RPMI7951 (cell line): ENCODE measurements around a stretch of chr11.

GRCh38 chr11:44919138-44919799, 31.4 kb downstream of the TP53I11 start:
- RAMPAGE, long total RNA: no peak

DNA sequence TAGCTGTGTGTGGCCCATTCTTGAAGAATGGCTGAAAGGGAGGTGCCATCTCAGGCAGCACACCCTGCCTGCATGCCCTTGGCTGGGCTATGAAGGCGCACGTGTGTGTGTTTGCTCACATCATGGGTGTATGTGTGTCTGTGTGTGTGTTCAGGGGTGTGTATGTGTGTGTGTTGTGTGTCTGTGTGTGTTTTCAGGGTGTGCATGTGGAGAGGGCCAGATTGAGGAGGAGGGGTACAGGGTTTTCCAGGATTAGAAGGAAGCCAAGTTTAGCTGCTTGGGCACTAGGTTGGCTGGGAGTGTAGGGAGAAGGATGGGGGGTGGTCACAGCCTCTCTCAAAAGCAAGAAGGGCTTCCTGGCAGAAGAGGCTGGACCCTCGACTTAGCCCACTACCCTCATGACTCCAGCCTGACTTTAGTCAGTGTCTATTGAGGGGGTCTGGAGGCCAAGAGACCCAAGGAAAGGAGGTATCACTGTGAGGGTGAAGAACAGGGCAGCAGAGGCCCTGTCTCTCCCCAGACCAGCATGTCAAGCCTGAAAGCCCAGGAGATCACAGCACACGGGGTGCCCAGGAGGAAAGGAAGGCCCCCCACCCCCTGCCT, 16.4 kb downstream of the TP53I11 start:
- RAMPAGE, long total RNA: no peak

GRCh38 chr11:44945787-44946989, 4.5 kb downstream of the TP53I11 start:
- RAMPAGE, long total RNA: no peak

- RAMPAGE, long total RNA: no peak
Measured at GRCh38 chr11:44979555-44980357, 29.1 kb upstream of the TP53I11 start.

DNA sequence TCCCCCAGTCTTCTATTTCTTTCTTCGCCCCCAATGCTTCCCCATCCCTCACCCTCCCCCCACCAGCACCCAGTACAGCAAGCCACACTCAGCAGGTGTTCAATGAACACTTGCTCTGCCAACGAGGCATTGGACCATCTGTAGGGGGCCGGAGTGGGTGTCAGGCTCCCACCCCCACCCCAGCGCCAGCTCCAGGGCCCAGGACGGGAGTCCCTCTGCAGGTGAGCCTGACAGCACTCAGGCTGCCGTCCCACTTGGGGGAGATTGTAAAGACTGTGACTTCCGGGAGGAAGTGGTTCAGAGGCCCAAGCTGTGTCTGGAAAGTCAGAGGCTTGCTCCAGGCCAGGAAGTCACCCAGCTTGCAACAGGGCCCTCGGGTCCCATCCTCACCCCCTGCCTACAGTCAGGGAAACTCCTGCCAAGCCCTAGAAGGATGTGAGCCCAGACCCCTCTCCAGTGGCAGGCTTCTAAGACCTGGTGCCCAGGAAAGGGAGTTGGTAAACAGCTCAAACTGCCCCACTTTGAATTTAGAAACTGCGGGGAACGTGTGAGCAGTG, 66.3 kb upstream of the PRDM11 start:
- RAMPAGE, long total RNA: no peak

DNA sequence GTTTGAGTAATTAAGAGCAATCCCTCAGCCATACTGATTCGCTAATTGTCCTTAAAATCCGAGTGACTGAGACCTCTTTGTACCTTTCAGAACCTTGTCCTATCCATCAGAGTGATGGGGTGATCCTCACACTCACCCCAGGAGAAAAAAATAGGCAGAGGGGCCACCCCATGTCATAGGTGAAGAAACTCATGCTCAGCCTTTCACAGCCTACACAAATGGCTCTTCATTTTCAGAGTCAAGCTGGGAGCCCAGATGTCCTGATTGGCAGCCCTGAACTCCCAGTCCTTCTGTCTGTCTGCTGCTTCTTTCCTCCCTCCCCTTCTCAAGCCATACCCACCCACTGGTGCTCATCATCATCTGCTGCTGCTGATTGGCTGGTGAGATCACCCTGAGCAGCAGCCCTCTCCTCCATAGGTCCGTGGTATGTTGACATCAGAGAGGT, 46.2 kb upstream of the PRDM11 start:
- RAMPAGE, long total RNA: no peak

DNA sequence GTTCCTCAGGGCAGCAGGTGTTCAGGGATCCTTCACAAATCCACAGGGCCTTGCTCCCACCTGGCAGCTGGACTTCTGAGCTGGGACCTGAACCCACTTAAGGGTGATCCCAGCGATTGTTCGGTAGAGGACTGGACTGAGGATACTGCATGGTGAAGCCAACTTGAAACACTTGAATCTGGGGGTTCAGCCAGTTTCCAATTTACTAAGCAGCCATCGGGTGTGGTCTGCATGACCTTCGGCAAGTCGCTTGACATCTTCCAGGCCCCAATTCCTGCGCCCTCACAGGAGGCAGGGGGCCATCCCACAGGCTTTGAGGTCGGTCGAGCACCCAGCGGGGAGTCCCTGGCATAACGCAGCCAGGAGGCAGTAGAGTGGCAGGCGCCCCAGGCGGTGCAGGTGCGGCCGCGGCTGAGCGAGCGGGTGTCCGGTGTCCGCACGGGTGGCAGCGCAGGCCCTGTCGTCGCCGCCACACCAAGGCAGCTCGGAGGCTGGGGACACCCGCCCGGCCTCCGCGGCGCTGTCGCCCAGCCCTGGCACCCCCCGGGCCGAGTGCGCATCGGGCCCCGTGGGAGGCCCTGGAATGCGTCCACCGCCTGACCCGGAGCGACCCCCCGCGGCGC, 33.6 kb downstream of the PRDM11 start:
- RAMPAGE, long total RNA: no peak

- RAMPAGE, long total RNA: no peak
Measured at GRCh38 chr11:45182742-45183737, 36.6 kb downstream of the PRDM11 start.

- RAMPAGE, long total RNA: no peak
Measured at GRCh38 chr11:45366238-45366635, 80.1 kb upstream of the SYT13 start.

- RAMPAGE, long total RNA: no peak
Measured at GRCh38 chr11:45374607-45375429, 88.7 kb upstream of the SYT13 start.

DNA sequence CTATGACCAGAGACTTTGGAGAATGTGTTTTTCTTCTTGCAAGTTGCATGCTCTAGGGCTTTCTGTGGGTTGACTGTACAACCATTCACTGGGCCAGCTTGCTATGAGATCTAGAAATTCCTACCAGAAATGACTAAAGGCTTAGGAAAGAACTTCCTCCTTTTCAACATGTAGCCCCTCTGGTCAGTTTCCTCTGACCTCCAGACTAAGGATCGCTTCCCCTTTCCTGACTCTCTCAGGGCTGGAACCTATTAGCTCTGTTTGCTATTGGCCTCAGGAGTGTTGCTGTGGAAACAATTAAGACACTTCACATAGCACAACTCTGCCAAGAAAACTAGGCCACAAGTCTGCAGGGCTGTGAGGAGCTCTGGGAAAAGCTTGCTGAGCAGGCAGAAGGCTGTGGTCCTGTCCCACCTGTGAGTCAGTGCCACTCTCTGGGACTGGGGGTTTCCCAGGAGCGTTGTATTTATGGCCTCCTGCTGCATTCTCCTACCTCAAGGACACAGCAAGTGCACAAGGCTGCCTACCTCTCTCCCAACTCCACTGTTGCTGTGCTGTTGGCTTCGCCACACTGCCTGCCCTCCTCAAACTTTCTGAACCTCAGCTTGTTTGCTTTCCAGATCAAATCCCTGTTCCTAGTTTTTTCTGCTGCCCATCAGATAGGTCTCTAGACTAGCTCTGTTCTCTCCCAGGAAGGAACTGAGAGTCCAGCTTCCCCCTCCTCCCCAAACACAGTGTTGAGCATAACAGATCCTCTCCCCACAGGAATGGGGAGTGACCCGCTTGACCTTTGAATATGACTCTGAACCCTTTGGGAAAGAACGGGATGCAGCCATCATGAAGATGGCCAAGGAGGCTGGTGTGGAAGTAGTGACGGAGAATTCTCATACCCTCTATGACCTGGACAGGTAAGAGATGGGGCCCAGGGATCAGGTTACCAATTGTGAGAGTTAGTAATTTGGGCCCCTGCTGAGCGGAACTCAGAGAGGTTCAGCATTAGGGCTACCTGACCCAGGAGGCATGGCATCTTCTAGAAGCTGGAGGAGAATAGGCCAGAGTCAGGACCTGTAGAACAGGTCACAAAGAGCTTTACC, 11.0 kb downstream of the CRY2 start:
- RAMPAGE, long total RNA: no peak

GRCh38 chr11:45859329-45860475, 12.4 kb downstream of the CRY2 start:
- RAMPAGE, long total RNA: no peak

GRCh38 chr11:45875109-45875949, 10.1 kb upstream of the MAPK8IP1 start:
- RAMPAGE, long total RNA: no peak

- RAMPAGE, long total RNA: no peak
Measured at GRCh38 chr11:46007178-46007756, 84.8 kb downstream of the LARGE2 start.

- RAMPAGE, long total RNA: no peak
Measured at GRCh38 chr11:46119165-46120239, 1.8 kb downstream of the PHF21A start.

DNA sequence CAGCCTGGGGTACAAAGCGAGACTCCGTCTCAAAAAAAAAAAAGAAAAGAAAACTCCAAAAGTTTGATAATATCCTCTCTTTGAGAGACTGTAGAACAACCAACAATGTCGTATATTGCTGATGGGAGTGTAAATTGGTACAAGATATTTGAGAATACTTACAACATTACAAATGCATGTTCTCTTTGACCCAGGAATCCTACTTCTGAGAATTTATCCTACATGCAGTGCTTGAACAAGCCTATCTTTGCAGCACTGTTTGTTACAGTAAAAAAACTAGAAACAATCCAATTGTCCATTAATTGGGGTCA, 9.7 kb upstream of the CREB3L1 start:
- RAMPAGE, long total RNA: no peak

GRCh38 chr11:46272527-46273612, 4.6 kb upstream of the CREB3L1 start:
- RAMPAGE, long total RNA: no peak

GRCh38 chr11:46279621-46280196, 2.2 kb downstream of the CREB3L1 start:
- RAMPAGE, long total RNA: no peak

GRCh38 chr11:46318379-46319041, 28.8 kb upstream of the DGKZ start:
- RAMPAGE, long total RNA: no peak

- RAMPAGE, long total RNA: no peak
Measured at GRCh38 chr11:46332432-46333775, 14.4 kb upstream of the DGKZ start.